ENCODE measurements around the gene SPATA31A7.

DNA sequence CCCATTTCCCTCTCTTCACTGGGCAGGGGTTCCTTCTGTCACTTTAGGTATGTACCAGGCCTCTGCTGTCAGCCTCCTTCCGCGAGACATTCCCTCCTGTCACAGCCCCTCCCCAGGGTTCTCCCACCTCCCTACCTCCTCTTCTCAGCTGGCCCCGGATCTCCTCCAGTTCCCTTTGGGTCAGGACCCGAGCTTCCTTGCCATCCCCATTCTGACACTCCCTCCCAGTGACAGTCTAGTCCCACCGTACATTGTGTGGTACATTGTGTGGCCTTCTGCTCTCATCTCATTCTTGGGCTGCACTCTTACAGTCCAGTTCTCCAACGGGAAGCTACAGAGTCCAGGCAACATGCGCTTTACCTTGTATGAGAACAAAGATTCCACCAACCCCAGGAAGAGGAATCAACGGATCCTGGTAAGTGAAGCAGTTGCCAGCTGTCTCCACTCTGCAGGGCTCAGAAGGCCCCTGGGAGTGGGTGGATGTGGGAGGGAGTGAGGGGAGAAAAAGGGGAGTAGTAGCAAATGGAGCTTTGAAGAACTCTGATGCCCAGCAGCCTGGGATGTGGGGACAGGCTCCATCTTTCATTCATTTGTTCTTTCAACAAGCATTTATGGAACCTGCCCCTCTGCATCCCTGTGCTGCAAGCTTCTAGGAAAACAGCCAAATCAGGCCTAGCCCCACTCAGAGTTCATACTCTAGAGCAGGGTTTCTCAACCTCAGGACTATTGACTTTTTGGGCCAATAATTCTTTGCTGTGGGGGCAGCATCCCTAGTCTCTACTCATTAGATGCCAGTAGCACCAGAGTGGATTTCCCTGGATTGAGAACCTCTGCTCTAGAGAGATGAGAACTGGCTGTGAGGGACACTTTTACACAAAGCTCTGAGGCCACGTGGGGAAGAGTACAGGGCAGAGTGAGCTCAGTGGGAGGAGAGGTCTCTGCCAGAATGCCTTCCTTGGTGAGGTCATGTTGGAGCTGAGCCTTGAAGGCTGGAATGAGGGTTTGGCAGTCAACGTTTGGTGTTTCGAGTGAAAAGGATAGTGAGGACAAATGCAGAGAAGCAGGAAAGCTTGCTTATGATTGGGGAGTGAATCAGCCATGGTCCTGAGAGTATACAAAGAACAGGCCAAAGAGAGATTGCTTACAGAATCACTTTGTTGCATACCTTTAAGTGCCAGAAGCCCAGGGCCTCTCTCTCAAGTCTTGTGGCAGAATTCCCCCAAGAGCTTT, 1.1 kb downstream of the POLR1E start:
- RRBS, result no CpG with 5 or more reads among the region's 11 CpGs

GRCh38 chr9:37508095-37509070, 22.6 kb downstream of the POLR1E start:
- RRBS, result no CpG with 5 or more reads among the region's 6 CpGs

- RRBS, result no CpG with 5 or more reads among the region's 8 CpGs
These were observed 1.9 kb downstream of the FBXO10 start for GRCh38 chr9:37574110-37574931.

DNA sequence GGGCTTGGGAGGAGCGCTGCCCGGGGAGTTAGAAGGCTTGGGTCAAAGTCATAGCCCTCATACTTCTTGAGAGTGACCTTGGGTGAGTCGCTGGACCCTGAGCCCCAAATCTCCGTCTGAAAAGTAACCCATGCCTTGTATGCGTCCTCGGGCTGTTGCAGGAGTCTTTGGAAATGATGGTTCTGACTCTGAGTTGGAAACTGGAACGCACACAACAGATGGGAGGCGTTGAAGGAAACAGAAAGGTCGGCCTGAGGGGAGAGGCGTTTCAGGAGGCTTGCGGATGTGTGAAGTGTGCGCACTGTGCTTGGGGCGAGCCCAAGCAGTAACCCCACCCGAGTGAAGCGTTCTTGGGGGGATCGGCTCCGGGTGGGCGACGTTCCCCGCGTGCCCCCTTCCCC, 721 bp upstream of the SLC25A51 start:
- RRBS, result no CpG with 5 or more reads among the region's 21 CpGs

GRCh38 chr9:37911123-37911737, 7.3 kb upstream of the SLC25A51 start:
- RRBS, result no CpG with 5 or more reads among the region's 7 CpGs

DNA sequence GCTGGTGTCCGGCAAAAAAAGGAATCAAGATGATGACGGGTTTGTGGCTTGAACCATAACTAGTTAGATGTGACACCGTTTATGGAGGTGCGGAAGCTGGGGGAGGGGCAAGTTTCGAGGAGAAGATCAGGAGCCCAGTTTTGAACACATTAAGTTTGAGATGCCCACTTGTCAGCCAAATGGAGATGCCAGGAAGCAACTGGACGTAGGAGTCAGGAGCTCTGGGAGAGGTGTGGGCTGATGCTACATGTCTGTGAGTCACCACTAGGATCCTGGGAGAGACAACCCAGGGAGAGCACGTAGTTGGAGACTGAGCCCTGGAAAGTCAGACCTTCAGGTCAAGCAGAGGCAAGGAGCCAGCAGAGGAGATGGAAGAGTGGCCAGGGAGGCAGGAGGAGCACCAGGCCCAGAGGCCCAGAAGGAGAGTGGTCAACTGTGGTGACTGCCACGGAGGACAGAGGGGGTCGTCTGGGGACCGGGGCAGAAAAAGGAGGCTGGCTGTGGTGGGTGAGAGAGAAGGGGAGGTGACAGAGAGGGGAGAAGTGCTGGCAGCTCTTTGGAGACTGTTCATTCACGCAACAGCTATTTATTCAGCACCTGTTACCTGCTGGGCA, 48.9 kb upstream of the SLC25A51 start:
- RRBS, result no CpG with 5 or more reads among the region's 11 CpGs

- RRBS, result no CpG with 5 or more reads among the region's 6 CpGs
These were observed 75.2 kb downstream of the SHB start for GRCh38 chr9:37993747-37994371.

- RRBS, result no CpG with 5 or more reads among the region's 11 CpGs
These were observed 46.1 kb downstream of the SHB start for GRCh38 chr9:38022835-38023392.

DNA sequence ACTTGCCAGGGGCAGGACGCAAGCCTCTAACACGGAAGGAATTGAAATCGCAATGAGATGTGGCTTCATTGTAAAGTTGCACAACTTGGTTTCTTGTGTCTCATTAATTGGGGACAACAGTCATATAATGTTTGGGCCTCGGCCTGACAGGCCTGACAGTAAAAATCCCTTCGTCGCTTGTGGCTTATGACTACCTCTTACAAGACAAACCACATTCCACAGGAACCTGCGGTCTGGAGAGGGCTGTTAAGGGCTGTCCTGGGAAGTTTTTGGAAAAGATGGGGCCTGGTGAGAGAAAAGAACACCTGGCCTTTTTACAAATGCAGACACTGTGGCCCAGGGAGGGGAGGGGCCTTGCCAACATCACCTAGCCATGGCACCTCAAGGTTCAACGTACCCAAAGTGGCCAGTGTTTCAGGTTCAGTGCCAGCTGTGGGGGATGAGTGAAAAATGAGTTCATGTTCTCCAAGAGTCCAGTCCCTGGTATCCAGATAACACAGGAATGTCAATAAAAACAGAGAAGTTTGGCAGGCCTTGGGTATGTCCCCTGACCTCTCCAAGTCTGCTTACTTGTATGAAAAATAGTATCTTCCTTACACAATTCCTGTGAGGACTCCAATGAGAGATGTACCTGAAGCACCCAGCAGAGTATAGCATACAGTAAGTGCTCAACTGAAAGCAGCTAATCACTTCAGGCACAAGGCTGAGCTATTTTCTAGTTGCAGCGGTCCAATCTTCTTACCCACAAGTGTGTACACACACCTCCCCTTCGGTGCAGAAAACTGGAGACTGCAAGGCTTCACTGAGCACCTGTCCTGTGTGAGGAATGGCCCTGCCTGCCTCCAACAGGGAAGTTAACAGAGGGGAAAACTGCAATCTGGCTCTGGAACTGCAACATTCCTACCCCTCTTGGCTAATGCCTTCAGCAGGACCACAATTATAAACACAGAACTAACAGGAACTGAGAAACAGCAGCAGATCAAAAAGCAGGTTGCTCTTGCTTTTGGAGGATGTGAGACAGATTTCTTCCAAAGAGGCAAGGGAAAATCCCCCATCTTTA, 22.0 kb downstream of the SHB start:
- RRBS, result no CpG with 5 or more reads among the region's 10 CpGs

DNA sequence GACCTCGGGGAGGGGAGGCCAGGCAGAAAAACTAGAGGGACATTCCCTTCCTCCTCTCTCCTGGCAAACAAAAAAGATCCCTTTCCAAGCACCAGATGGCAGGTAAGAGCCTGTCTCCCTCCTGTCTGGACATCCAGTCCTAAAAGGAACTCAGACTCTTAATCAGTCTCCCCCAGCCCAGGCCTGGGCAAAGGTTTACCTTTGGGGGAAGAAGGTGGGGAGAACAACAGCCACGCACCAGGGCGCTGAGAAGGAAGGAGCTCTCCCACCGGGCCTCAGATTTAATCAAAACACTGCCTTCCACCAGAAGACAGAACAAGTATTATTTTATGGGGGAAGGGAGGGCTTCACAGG, 2.4 kb downstream of the SHB start:
- RRBS, result no CpG with 5 or more reads among the region's 4 CpGs

GRCh38 chr9:38073292-38073722, 4.3 kb upstream of the SHB start:
- RRBS, result no CpG with 5 or more reads among the region's 4 CpGs

DNA sequence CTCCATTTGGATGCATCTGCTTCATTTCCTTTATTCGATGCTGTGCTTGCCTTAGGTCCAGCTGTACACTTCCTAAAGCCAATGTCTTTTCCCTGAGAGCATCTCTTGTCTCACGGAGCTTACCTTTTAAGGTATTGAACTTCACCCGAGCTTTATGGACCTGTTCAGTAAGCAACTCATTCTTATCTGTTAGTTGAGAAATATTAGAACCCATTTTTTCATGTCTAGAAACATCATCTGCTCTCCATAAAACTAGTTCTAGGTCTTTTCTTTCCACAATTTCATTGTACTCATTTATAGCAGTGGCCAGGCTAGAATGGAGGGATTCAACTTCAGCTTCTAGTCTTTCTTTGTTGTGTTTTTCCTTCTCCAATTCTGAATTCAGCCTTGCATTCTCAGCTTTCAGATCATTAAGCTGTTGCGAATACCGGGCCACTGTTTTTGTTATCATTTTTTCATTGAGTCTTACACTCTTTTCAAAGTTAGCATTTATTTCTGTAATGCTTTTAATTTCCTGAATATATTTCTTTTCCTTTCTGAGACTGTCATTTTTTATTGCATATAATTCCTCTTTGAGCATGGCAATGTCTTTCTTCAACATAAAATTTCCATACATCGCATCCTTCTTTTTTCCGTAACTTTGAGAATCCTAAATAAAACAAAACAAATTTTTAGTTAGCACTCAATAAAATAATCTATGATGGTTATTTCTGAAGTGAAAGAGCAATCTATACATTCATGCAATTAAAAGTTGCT, 24.5 kb downstream of the ANKRD18A start:
- RRBS, result no CpG with 5 or more reads among the region's 7 CpGs

GRCh38 chr9:38687310-38687997, 32.5 kb downstream of the FAM240B start:
- RRBS, result 58% methylated on average over 14 of the region's 26 CpGs

DNA sequence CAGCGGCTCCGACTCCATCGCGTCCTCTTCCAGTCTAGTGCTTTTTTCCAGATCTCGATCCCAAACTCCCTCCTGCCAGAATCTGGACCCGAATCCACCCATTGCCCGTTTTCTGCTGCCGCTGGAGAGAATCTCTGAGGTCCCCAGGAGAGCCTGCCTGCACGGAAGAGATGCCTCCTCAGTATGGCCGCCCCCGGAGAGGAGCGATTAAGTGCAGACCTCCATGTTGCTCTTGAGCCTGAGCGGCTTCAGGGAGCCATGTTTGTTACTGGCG, 518.8 kb downstream of the SPATA31A1 start:
- RRBS, result no CpG with 5 or more reads among the region's 14 CpGs

DNA sequence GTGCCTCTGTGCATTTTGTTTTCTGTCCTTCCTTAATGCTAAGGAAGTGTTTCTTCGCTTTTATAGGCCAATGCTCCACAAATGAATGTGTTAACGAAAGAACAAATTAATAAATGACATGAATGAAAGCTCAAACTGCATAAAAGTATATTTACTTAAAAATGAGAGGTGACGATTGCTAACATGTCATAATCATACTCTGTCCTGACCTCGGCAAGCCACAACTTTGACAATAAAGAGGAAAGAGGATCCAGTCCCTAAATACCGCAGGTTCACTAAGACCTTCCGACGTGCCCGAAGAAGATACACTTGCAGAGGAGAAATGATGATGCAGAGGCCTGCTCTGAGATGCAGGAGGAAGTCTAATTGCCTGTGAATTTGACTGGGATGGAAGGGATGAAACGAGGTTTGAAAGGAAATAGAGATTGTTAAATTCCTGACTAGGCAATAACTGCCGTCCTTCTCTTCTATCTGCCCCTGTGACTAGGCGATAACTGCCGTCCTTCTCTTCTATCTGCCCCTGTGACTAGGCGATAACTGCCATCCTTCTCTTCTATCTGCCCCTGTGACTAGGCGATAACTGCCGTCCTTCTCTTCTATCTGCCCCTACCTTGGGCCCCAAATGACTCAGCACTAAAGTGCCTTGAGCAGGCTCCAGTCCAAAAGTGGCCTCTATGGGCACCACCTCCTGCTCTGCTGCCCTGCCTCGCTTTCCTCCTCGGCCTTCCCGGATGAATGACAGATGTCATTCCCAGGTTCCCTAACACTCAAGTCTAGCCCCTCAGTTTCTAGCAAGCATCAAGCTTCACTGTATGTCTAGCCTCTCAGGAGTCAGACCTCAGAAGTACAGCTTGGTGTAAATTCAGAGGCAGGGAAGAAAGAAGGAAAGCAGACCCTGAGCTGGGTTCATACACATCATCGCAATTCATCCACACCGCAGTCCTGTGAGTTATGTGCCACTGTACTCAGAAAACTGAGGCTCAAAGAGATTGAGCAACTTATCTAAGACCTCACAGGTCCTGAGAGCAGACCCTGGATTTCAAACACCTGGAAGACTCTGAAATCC, 189.2 kb downstream of the FOXD4L6 start:
- RRBS, result no CpG with 5 or more reads among the region's 20 CpGs

DNA sequence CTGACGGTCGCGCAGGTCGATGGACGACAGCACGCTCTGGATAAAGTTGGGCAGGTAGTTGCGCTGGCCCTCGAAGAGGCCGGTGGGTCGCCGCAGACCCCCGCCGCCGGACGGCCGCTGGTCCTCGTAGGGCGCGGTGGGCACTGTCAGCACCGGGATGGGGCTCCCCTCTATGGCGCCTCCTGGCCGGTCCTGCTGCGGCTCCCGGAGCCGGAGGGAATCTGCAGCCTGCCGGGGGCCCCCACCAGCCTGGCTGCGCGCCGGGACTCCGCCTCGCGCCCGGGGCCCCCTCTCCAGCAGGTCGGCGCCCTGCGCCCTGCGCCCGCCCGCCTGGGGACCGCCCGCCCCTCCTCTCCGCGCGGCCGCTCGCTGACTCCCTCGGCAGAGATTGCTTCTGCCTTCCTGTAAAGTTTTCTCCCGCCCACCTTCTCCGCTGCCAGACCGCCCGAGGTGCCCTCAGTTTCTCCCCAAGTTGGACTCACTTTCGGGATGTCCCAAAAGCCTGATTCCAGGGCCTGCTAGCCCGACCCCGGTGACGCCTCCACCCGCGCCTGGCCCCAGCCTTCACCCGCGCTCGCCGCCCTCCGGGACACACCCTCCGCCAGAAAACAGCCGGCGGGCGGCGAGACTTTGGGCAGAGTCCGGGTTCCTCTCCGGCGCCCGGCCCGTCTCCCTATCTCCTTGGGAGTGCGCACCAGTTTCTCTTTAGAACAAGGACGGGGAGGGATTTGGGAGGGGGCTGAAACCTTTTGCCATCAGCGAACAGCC, 54.0 kb downstream of the FOXD4L6 start:
- RRBS, result no CpG with 5 or more reads among the region's 75 CpGs

DNA sequence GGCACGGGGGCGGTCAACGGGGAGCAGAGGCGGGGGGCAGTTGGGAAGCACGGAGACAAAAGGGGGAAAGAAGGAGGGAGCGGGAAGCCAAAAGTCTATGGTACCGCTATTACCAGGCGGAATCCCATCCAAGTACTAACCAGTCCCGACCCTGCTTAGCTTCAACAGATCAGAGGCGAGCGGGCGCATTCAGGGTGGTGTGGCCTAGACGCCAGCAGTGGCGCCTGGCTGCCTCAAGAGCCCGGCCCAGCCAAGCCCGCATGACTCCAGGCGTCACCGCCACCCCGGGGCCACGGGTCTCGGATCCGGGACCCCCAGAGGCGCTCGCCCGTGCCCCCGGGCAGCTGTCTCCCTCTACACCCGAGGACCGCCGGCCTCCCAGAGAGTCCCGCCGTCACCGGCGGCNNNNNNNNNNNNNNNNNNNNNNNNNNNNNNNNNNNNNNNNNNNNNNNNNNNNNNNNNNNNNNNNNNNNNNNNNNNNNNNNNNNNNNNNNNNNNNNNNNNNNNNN, 48.3 kb upstream of the ZNG1F start:
- RRBS, result no CpG with 5 or more reads among the region's 33 CpGs

DNA sequence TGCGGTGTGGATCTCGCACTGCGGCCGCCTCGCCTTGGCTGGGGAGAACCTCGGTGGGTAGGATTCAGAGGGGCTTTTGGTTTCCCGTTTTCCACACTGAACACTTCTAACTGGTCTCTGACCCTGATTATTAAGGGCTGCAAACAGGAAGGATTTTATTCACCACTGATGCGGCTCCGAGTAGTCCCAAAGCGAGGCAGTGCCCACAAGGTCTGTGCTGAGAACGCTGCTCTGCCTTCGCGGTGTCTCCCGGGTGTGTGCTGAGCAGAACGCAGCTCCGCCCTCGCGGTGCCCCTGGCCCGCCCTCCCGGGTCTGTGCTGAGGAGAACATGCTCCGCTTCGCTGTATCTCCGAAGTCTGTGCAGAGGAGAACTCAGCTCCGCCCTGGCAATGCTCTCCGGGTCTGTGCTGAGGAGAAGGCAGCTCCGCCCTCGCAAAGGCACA, 167.4 kb upstream of the ZNG1F start:
- RRBS, result no CpG with 5 or more reads among the region's 27 CpGs

DNA sequence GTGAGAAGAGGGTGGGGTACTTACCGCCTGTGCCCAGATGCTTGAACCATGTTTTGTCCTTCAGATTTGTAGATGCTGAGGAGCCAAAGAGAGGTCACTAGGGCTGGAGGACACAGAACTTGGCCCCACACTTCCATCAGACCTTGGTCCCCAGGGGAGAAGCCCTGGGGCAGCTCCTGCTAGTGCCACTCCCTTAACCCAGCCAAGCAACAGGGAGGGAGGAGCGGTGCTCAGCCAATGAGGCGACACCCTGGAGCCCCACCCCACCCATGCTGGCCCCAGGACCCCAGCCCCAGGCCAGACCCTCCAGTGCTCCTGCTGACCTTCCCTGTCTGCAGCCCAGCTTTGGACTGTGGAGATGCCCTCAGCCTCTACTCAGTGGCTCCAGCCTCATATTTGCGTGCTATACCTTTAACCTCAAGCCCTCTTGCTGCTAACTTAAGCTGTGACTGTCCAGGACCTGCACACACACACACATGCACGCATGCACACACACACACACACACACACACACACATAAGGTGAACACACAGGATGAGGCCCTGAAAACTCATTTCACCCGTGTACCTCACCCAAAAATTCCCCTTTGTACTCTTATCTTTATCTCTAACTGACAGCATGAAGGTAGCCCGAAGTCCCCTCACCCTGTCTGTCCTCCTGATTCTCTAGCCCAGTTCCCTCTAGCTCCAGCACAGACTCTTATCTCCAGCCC, 942.6 kb downstream of the SPATA31A6 start:
- RRBS, result no CpG with 5 or more reads among the region's 7 CpGs

DNA sequence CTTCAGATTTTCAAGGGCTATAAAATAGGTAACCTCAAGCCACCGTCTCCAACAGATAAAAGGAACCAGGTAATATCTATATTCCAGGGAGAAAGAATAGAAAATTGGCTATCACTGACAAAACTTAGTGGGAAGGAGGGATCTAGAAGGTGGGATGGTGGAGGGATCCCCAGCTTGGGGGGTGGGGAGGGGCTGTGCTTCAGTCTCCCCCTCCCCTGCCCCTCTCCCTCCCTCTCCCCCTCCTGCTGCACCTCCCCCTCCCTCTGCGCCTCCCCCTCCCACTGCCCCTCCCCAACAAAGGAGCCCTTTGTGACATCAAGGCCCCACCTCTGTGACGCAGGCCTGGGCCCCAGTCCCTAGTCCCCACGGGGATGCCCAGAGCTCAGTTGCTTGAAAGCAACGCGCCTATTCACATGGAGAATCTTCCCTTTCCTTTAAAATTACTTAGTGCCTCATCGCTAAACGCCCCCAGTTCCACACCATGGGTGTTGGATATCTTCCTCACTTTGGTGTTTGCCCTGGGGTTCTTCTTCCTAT, at the start of gene SPATA31A7:
SPATA31A7 (plus strand) TSS at position 385 of the 537 bp plus-strand sequence.
- RRBS, result no CpG with 5 or more reads among the region's 8 CpGs